ENCODE results near the genes POF1B and ZMAT1.

DNA sequence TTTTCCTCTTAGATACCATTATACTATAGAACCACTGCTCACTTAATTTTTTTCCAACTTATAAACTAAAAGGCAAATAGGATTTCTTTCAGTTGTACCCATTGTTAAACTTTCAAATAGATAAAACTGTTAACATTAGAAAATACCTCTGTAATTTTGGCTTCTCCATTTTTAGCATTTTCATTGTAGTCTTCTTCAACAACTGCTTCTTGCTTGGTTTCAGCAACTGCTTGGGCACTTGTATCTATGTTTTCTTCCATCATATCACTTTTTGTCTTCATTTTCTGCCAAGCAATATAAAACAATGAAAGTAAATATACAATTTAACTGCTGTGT is 85.7 kb downstream of the HMGN5 start:
- PRO-cap, result no peak

GRCh38 chrX:81238420-81238650 is 36.4 kb downstream of the SH3BGRL start:
- PRO-cap, result no peak

- PRO-cap, result no peak
Measured at GRCh38 chrX:84729769-84730063, 227.5 kb upstream of the HDX start.

- PRO-cap, result no peak
Measured at GRCh38 chrX:85089719-85090407, 86.2 kb downstream of the APOOL start.

- PRO-cap, result bidirectional peak, plus-strand start at chrX:85379810, minus-strand start at chrX:85379662
Measured at GRCh38 chrX:85379215-85379960, at the start of gene POF1B. POF1B (minus strand) TSS chrX:85379665.

GRCh38 chrX:93329005-93329370 is 344.4 kb downstream of the NAP1L3 start:
- PRO-cap, result no peak

- PRO-cap, result no peak
Measured at GRCh38 chrX:94492436-94492881, 818.5 kb downstream of the FAM133A start.

- PRO-cap, result no peak
Measured at GRCh38 chrX:94600072-94600692, 926.2 kb downstream of the FAM133A start.

GRCh38 chrX:94702396-94702898 is 1028.4 kb downstream of the FAM133A start:
- PRO-cap, result no peak

- PRO-cap, result no peak
Measured at GRCh38 chrX:96994393-96994891, 110.7 kb downstream of the RPA4 start.

DNA sequence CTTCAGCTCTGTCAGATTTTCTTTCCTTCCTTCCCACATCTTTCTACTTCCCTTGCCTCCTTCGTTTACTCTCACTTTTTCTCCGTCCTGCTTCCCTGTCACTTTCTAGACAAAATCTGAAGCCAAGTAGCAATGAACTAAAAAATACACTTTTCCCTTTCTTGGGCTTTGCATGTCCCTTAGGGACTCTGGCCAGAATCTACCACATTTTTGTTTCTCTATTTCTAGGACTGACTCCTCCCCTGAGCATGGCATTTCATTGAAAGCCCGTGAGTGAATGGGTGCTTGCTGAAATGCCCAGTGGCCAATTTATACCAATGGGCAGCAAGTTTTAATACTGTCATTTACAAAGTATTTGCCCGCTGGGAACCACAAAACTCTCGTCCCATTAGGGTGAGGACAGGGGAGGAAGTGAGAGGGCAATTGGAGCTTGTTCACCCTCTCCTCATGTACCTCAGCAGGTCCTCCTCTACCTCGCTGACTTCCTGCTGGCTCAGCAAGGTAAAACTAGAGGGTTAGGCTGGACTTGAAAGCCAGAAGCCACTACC is 1.0 kb downstream of the SRPX2 start:
- PRO-cap, result no peak

DNA sequence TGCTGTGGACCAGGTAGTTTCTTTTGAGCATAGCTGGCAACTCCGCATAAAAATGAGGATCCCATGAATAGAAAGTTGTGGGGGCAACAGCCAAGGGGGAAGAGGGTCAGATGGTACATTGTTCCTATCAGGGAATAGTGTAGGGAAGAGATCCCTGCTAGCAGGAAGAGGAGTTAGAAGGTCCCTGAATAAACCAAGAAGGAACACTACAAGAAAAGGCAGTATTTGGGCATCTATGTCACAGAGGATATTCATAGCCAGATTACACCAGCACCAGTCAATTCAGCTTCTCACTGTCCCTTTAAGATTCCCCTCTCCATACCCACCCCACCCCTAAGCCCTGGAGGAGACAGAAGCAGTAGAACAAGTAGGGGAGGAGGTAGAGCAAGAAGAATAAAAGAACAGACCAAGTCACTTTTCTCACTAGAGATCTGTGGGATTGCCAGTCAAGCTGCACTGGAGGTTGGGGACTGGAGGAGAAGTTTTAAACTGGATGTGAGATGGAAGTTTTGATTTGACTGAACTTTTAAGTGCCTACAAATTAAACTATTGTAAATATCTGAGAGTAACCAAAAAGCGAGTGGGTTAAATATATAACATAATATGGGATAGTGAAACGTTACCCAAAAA is 9.3 kb upstream of the SYTL4 start:
- PRO-cap, result no peak

- PRO-cap, result no peak
Measured at GRCh38 chrX:100812713-100813175, 7.4 kb upstream of the CSTF2 start.

GRCh38 chrX:101093380-101093809 is 4.6 kb upstream of the CENPI start:
- PRO-cap, result no peak

DNA sequence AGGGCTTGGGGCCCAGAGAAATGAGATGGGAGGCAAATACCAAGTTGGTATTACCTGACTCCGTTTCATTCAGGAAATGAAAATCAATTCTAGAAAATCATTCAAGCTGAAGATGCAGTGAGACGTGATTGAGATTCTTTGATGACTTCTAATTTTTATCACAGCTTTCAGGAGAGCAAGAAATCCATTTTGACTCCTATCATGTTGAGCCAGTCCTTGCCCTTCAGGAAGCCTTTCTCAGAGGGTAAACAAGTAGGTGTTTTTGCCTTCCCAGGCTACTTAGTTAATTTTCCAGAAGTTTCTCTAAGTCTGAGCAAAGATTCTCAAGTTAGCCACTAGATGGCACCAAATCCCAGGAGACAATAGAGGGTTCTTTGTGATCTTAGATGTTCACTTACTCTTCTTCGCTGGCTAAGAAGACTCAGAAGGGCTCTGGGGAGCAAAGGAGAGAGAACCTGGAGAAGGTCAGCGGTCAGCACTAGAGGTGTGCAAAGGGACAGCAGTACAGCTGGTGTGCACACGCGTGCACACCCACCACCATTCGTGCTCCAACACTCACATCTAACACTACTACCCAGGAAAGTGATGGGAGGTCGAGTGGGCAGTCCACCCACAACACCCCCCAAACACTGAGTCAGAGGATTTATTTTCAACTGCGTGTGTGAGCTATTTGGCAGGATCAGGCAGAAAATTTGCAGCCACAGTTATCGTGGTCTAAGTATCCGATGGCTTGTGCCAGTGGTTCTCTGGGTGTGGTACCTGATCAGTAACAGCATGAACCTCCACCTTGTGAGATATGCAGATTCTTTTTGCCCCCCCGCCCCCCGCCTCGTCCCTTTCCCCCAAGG is 7.5 kb downstream of the HNRNPH2 start:
- PRO-cap, result bidirectional peak, plus-strand start at position 424 of the sequence, minus-strand start at position 239 of the sequence

- PRO-cap, result no peak
Measured at GRCh38 chrX:101619196-101619888, 1.5 kb upstream of the ARMCX6 start.

DNA sequence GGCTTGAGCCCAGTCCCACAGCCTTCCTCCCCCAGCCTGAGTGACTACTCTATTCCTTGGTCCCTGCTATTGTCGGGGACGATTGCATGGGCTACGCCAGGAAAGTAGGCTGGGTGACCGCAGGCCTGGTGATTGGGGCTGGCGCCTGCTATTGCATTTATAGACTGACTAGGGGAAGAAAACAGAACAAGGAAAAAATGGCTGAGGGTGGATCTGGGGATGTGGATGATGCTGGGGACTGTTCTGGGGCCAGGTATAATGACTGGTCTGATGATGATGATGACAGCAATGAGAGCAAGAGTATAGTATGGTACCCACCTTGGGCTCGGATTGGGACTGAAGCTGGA is 1.9 kb downstream of the ARMCX3 start:
- PRO-cap, result no peak

- PRO-cap, result no peak
Measured at GRCh38 chrX:101638961-101640207, 16.4 kb downstream of the ARMCX3 start.

DNA sequence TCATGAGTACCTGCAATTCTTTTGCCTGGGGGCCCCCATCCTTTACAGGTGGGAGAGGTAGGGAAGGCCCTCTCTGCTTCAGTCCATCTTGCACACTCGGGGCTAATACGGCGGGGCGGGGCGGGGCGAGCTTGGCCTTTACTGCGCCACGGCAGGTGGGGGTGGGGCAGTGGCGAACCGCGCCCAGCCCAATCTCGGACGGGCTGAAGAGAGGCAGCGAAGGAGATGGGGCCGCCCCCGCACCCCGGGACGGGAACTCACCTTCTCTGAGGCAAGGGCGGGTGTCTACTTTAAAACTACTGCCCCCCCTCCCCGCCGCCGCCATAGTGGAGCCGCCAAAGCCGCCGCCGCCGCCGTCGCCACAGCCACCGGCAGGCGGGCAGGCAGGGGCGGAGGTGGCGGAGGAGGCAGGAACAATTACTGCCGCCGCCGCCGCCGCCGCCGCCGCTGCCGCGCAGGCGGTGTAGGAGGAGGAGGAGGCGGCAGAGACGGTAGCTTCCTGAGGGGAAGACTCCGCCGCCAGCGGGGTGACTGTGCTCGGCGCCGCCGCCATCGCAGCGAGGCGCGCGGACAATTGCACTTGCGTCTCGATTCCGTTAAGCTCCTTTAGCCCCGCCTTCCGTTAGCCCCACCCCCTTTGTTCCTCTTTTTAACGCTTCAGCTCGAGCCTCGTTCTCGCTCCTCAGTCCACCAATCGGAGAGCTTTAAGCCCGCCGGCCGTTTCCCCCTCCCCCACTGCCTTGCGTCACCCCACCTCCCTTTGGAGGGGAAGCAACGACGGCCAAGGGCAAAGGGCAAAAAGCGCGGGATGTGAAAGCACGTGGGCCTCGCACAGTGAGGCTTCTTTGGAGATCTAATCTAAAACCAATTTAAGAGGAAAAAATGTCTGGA is at the start of gene ZMAT1:
Gene ZMAT1 (minus strand): TSS at position 572 of the 891 bp plus-strand sequence.
- PRO-cap, result bidirectional peak, plus-strand start at position 164 of the sequence, minus-strand start at position 98 of the sequence; bidirectional peak, plus-strand start at position 790 of the sequence, minus-strand start at position 624 of the sequence

GRCh38 chrX:102339142-102339537 is 92.2 kb downstream of the NXF2 start:
- PRO-cap, result unidirectional peak, minus-strand start at chrX:102339366

Data from fallopian tube (tissue), 1 donor.